Measurements from ENCODE around the genes MLN, HMGA1 and PACSIN1.

DNA sequence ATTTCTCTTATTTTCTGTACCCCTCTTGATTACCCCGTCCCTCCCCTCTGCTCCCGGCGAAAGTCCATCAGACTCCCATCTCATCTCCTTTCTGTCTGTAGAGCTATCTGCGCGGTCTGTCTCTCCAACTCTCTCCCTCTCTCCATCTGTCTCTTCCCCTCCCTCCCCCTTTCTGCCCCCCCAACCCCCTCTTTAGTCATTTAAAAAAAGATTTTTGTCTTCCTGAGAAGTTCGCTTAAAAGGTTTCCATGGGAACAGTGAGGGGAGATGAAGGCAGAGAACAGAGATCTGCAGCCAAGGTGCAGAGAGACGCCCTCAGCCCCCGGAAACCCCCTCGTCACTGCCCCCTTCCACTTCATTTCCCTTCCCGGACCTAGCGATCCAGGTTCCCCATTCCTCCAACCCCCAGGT is 6.6 kb downstream of the SYNGAP1 start:
- PRO-cap, result no peak
- RAMPAGE, long total RNA, result no peak

DNA sequence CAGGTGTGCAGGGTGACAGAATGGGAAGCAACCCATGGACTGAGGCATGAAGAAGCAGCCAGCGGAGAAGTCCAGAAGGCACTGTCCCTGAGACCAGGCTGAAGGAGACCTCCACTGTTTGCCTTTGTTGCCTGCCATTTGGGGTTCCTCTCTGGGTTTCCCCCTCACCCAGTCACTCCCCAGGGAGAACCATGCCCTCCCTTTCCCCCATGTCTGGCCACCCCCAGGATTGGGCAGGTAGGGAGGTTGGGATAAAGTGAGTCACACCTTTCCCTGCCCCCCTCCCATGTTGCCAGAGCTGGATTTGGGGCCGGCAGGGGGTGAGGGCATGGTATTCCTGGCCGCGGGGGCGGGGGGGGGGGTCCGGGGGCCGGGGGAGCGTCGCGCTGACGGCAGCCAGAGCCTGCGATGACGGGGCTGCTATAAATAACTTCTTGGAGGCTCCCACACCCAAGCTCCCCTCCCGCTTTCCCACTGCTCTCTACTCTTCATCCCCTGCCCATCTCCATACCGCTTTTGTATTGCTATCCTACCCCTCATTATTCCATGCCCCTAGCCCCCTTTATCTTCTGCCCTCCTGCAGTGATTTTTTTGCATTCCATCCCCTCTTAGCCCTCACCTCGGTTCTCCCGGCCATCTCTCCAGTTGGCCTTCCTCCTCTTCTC is 13.6 kb downstream of the SYNGAP1 start:
- PRO-cap, result no peak
- RAMPAGE, long total RNA, result no peak

GRCh38 chr6:33453217-33454027 is 954 bp upstream of the ZBTB9 start:
- PRO-cap, result no peak
- RAMPAGE, long total RNA, result no peak

DNA sequence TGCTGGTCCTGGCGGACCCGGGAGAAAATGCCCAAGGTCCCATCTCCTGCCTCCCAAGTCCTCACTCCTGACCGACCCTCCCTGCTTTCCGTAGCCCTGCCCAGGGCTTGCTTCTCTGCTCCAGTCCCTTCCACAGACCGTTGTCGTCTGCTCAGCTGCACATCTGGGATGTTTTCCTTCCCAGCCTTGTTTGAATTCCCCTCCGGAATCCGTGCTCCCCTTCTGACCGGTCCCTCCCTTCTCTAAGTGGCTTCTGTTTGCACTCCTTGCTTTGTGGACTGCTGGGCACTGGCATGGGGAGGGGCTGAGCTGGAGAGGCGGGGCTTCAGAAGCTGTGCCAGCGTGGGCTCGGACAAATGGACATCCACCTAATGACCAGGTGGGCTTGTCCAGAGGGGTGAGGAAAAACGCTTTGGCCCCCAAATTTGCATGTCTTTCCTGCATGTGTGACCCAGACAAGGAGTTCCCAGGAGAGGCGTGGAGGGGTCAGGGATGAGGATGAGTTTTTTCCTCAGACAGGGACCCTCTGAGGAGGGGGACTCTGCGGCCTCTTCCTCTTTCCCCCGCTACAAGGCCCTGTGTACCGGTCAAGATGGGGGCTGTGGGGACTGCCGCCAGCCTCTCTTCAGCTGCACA is 13.4 kb downstream of the ITPR3 start:
- PRO-cap, result no peak
- RAMPAGE, long total RNA, result no peak

DNA sequence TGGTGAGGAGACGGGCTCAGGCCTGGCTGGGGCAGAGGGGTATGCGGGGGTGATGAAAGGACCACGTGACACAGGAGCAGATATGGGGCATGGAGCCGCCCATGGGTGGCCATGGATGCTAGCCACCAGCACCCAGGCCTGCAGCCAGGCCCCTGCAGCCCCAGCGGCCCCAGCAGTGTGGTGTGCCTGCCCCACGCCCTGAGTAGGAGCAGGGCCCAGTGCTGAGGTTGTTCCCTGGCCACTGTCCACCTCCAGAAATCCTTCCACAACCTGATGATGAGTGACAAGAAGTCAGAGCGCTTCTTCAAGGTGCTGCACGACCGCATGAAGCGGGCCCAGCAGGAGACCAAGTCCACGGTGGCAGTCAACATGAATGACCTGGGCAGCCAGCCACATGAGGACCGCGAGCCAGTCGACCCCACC is 26.4 kb downstream of the UQCC2 start:
- PRO-cap, result no peak
- RAMPAGE, long total RNA, result no peak

DNA sequence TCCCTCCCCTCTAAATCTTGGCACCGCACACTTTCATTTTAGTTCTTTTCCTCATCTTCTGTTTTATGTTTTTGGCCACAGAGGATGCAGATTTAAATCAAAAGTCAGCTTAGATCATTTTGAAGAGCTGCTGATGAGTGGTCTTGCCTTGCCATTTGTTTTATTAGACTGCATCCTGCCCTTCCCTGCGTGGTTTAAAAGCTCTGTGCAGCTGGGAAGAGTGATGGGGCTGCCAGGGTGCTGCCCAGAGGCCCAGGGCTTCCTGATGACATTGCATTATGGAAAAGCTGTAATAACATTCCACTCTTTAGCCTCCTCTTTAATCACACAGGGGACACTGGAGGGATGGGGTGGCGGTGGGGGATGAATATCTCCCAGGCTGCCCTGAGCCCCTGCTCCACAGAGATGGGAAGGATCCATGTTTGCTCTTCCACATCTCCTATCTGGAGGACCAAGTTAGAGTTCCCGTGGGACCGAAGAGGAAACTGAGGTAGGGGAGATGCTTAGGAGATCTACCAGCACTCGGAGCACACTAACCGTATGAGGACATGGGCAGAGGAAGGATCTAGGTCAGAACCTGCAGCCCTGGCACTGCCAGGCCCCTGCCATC is 6.7 kb upstream of the UQCC2 start:
- PRO-cap, result no peak
- RAMPAGE, long total RNA, result no peak

- PRO-cap, result no peak
- RAMPAGE, long total RNA, result no peak
Measured at GRCh38 chr6:33742885-33743301, 3.8 kb downstream of the IP6K3 start.

- PRO-cap, result no peak
- RAMPAGE, long total RNA, result no peak
Measured at GRCh38 chr6:33750174-33750690, 3.5 kb upstream of the IP6K3 start.

GRCh38 chr6:33770599-33771063 is 18.3 kb downstream of the LEMD2 start:
- PRO-cap, result no peak
- RAMPAGE, long total RNA, result no peak

GRCh38 chr6:33771064-33771648 is 17.8 kb downstream of the LEMD2 start:
- PRO-cap, result no peak
- RAMPAGE, long total RNA, result no peak

DNA sequence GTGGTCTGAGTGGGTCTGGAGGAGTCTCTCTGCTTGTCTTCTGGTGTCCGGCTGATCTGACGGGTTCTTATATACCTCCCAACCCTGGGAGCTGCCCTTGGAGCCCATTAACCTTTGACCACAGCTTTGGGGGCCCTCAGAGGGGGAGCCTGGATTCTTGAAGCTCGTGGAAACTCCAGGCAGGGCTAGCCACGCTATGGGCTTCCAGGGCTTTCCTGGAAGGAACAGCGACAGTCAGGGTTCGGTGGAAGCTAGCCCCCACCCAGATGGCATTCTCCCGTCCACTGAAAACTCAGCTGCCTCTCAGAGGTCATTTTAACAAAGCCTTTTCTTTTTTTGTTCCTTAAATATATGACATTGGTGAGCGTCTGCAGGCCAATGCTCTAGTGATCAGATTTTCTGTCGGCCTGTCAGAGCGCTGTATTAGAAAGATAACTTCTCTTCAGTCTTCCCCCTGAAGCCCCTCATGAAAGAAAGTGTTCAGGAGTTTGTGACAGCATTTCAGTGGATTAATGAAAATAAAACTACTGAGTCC is at the start of gene MLN:
TSS of gene MLN (minus strand) at position 42 of the 535 bp plus-strand sequence.
- PRO-cap, result no peak
- RAMPAGE, long total RNA, result no peak

- PRO-cap, result no peak
- RAMPAGE, long total RNA, result no peak
Measured at GRCh38 chr6:33906282-33906888, 102.6 kb upstream of the MLN start.

DNA sequence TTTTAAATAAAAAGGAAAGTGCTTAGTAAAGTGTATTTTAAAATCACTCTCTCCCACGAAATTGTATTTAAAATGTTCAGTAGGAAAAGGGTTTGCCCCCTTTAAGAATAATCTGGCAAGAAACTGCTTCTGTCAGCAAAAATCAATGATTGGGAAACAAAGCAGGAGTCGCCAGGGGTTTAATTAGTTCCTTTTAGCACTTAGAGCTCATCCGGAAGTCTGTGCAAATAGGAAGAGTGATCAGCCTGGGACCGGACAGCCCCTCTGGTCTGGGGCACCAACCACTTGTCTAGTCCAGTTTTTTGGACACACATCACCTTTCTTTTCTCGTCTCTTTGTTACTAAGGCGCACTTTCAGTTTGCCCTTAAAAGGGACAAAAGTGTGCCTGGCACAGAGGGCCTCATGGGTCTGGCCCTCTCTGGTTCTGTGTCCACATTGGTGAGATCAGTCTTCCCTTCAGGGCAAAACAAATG is 150.3 kb downstream of the GRM4 start:
- PRO-cap, result no peak
- RAMPAGE, long total RNA, result no peak

DNA sequence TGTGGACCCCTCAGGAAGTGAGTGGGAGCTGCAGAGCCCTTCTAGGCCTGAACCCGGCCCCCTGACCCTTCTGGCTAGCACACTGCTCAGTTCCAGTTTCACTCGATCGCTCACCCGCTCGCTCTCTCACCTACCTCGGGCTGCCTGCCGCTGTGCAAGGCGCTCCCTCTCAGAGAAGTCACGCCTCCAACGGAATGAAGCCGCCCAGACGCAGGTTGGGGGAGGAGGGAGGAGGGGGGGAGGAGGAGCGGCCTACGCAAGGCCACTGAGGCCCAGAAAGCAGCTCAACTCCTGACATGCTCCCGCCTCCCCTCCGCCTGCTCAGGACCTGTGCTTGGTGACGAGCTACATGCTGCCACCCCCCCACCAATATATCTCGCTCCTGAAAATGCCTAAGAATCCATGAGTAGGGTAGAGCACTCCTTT is 3.3 kb downstream of the GRM4 start:
- PRO-cap, result no peak
- RAMPAGE, long total RNA, result no peak

- PRO-cap, result no peak
- RAMPAGE, long total RNA, result no peak
Measured at GRCh38 chr6:34235051-34235239, 1.7 kb upstream of the HMGA1 start.

DNA sequence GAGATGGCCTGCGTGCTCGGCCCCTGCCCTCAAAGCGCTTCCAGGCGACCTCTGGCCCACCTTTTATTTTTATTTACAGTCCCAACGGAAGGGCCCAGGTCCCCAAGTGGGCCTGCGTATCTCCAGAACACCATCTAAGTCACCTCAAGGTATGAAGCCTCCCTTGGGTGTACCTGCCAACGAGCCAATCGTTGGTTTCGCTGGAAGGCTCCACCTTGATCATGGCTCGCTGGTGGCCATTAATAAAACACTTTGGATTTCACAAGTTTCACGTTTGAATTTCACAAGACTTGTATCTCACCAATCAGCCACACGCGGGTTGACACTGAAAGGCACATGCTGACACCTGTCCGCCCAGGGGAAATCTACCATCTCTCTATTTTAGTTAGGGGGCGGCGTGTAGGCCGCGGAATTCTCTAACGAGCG is 635 bp upstream of the HMGA1 start:
- PRO-cap, result no peak
- RAMPAGE, long total RNA, result no peak

- PRO-cap, result bidirectional peak, plus-strand start at chr6:34236904, minus-strand start at chr6:34236757
- RAMPAGE, long total RNA, result no peak
Measured at GRCh38 chr6:34236451-34236967, at the start of gene HMGA1. TSS of gene HMGA1 (plus strand) at chr6:34236873.

DNA sequence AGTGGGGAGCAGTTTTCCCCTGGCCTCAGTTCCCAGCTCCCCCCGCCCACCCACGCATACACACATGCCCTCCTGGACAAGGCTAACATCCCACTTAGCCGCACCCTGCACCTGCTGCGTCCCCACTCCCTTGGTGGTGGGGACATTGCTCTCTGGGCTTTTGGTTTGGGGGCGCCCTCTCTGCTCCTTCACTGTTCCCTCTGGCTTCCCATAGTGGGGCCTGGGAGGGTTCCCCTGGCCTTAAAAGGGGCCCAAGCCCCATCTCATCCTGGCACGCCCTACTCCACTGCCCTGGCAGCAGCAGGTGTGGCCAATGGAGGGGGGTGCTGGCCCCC is 3.8 kb downstream of the SMIM29 start:
- PRO-cap, result no peak
- RAMPAGE, long total RNA, result no peak

DNA sequence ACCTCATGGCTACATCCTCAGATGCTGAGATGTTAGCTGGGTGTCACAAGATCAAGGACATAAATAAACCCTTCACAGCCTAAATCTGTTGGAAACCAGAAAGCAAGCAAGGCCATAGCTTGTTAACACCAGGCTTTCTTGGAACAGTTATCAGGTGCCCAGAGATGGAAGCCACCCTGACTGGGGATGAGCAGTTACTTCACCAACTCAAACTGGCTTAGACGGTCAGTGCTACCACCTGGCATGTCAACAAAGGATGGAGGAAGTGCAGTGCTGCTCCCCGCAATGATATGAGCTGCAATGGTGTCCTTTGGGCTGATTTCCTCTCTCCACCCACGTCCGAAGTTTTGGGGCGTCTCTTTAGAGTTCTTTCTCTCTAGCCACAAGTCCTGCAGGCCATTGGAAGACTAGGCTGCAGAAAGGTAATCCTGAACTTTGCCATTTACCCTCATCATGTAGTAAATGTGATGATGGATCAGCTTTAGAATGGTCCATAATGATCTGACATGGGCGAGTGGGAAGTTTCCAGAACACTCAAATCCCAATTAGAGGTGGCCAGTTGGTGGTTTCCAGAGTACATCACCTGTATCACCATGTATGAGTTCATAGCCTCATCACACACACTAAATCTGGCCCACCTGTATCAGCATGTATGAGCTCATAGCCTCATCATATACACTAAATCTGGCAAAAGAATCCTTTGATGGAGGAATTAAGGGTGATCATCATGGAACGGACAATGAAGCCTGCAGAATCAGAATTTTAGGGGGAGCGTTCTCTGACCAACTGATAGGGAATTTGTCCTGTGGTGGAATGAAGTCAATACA is 29.2 kb upstream of the SMIM29 start:
- PRO-cap, result no peak
- RAMPAGE, long total RNA, result no peak

DNA sequence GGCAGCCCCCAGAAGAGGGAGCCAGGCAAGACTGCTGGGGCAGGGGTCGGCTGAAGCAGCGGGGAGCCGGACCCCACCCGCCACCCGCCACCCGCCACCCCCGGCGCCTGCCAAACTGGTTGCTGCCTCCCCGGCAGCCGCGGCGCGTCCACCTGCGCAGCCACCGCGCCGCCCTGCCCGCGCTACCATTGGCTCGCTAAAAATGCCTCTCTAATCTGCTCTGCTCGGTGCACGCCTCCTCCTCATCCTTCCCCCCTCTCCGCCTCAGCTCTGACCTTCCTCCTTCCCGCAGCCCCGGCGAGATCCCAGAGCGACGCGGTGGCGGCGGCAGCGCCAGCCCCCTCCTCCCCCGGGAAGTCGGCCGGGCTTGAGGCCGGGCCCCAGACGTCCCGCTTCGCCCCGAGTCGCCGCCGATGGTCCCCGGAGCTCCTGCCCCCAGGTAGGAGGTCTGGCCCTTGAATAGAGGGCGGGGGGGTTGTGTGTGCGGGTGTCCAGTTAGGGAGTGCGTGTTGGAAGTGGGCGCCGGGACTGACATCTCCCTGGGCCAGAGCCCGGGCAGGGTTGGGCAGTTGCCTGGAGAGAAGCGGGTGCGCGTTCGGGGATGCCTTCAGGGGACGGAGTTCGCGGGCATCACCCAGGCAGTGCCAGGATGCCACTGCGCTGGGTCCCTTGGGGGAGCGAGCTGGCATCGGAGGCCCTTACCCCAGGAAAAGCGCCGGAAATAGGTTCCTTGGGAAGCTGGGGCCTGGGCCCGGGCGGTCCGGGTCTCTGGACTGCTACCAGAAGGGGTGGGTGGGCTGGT is at the start of gene PACSIN1:
TSS of gene PACSIN1 (plus strand) at position 245 of the 802 bp plus-strand sequence.
- PRO-cap, result no peak
- RAMPAGE, long total RNA, result no peak